Cardiac fibroblast (primary cell): ENCODE data around the genes PLBD1, ARHGDIB, PDE6H and DERA.

- RRBS: no CpG with 5 or more reads among the region's 2 CpGs
Observed at GRCh38 chr12:13441012-13441259, 244.4 kb downstream of the EMP1 start.

- RRBS: no CpG with 5 or more reads among the region's 2 CpGs
Observed at GRCh38 chr12:13442958-13443534, 246.5 kb downstream of the EMP1 start.

DNA sequence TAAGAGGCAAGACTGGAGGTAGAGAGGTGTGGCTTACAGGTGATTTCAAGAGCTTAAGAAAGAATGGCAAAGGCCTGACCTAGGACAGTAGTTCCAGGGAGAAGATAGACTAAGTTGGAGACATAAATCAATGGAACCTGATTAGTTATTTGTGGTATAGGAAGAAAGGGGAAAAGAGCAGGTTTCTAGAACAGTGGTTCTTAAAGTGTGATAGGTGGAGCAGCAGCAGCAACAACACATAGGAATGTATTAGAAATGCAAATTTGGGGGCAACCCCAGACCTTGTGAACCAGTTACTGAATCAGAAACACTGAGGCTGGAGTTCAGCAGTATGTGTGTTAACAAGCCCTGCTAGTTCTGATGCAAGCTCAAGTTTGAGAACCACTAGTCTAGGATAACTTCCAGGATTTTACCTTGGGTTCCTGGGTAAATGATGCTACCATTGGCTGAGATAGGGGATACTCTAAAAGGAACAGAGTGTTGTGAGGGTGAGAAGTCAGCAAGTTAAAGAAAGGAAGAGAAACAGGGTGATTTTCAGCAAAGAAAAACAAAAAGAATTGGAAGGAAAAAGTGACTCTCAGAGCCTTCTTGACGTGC is 308.7 kb downstream of the EMP1 start:
- RRBS: no CpG with 5 or more reads among the region's 1 CpG

GRCh38 chr12:14401266-14401863 is 35.9 kb downstream of the ATF7IP start:
- RRBS: no CpG with 5 or more reads among the region's 11 CpGs

DNA sequence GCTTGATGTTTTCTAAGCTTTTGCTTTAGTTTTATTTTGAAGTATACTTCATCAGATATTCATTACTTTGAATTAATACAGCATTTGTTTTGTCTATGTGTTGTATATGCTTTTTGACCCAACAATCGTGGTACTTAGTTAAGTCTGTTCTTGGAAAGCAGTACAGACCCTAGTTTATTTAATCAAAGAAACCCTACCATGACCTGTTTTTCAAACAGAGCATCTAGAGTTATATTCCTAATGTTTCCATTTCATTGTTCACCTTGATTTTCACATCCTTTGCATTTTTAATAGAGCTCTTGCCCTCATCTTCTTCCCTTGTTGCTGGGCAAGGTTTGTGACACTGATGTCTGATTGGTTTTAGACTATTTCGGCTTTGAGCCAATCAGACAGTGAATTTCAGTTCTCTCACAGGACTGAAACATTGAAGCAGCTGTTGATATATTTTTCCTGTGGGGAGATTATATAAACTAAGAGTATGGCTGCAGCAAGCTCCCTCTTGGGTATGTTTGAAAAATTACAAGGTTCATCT is 51.0 kb downstream of the ATF7IP start:
- RRBS: no CpG with 5 or more reads among the region's 2 CpGs

DNA sequence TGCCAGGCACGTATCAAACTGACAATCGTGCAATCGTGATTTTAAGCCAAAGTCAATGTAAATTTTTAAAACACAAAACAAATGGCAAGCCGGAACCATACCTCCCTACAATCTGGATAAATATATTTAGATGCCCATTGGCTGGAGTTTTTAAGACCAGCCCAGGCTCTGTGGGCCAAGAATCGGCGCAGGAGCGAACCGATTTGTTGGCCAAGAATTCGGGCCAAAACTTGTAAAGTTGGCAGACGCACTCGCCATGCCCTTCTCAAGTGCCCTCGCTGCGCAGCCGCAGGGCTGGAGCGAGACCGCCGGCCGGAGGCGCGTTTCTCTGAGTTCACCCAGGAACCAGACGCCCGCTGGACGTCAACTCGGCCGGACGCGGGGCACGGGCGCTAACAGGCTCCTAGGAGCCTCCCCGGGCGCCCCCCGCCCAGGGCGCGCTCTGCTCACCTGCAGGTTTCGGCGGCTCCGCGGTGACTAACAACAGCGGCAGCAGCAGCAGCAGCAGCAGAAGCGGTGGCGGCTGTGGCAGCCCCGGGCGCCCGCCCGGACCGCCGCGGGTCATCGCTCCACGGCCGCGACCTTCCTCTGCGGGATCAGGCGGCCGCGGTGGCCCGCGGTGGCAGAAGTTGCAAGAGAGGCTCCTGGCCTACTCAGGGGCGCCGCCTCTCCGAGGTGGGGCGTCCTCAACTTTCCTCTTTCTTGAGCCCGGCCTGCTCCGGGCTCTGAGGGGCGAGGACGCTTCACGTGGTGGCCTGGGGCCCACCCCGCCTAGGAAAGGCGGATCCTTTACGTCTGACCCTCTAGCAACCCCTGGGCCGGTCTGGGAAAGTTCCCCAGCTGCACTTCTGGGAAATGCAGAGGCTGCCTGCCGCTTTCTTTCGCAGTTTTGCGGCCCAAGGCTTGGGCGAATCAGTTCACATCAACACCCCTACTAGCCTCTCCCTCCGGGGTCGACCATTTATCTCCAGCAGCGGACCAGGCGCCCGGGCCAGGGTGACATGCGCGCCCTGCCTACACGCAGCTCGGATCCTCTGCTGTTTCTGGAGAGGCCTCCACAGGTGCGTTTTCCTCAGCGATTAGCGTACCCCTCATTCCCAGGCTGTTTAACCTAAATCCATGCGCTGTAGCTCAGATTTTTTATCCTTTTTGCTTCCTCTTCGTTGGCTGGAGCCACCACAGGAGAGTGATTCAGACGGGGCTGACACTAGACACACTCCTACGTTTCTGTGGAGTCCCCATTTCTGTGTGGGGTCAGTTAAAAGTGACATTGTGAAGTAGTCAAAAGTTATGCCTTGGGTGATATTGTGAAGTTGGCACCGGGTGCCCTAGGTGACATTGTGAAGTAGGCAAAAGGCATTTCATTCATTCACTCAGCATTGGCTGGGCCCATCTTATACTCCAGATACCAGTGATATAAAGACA is at the start of gene PLBD1:
Gene PLBD1, minus strand, starts transcription at position 752 of the 1,425 bp plus-strand sequence.
- RRBS: 2% methylated on average over 16 of the region's 92 CpGs

DNA sequence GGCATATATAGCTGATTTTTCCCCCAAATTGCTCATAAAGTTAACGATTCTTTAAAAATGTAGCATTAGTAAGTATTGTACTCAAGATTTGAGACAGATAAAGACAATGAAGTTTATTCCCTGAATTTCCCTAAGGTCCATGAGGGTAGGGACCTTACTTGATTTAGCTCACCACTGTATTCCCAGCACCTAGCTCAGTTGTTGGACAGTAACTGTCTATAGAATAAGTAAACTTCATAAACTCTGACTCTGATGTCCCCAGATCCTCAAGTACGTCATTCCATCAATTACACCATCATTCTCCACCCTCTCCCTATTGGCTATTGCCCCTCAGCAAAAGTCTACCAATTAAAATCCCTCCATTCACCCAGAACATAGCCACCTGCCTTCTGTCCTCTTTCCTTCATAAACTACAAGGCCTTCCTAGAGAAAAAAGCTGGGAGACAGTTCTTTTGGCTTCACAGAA is 9.6 kb downstream of the H2AJ start:
- RRBS: no CpG with 5 or more reads among the region's 2 CpGs

- RRBS: no CpG with 5 or more reads among the region's 12 CpGs
Observed at GRCh38 chr12:14961486-14962145, at the start of gene ARHGDIB. ARHGDIB (minus strand) TSS chr12:14961601.

DNA sequence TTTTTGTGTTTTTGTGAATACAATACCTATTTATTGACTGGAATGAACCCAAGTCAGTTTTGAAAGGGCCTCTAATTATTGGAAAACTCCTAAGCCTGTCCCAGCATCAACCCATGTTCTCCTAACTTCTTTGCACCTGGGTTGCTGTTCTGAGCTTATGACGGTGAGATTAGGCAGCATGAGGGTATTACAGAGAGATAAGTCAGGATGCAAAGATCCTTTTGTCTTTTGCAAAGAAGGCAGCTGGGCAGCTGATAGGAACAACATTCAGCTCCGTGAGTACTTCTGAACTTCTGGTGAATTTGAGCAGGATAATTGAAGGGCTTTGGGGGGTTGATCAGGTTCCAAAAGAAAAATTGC is at the start of gene PDE6H:
Gene PDE6H, plus strand, starts transcription at position 231 of the 360 bp plus-strand sequence.
- RRBS: no CpG with 5 or more reads among the region's 2 CpGs

GRCh38 chr12:15193624-15194407 is 27.4 kb downstream of the RERG start:
- RRBS: no CpG with 5 or more reads among the region's 6 CpGs

- RRBS: no CpG with 5 or more reads among the region's 6 CpGs
Observed at GRCh38 chr12:15220015-15220778, 1.0 kb downstream of the RERG start.

- RRBS: no CpG with 5 or more reads among the region's 3 CpGs
Observed at GRCh38 chr12:15563793-15564224, 225.4 kb downstream of the EPS8 start.

- RRBS: no CpG with 5 or more reads among the region's 2 CpGs
Observed at GRCh38 chr12:15720598-15721418, 68.4 kb downstream of the EPS8 start.

GRCh38 chr12:15910866-15912029 is at the start of gene DERA:
DERA (plus strand) TSS chr12:15911332.
- RRBS: 2% methylated on average over 19 of the region's 64 CpGs

DNA sequence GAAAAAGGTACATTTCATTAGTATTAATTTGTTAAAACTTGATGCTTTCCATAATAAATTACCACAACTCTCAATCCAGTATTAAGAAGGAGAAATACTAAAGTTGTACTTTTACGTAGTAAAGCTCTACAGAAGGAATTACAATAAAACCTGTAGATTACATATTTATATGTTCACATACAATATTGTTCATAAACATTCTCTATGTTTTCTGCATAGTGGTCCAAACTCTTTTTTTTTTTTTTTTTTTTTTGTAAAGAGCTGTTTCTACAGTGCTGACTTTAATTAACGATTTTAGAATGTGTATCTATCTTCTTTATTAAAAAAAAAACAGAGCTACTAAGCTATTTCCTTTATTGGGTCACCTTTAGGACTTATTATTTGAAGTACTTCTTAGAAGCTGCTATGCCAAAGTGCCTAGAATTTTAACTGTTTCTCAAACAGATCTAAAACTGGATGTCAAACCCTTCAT is 33.8 kb downstream of the LMO3 start:
- RRBS: no CpG with 5 or more reads among the region's 2 CpGs

- RRBS: no CpG with 5 or more reads among the region's 9 CpGs
Observed at GRCh38 chr12:16609031-16609674, 3.2 kb upstream of the LMO3 start.

DNA sequence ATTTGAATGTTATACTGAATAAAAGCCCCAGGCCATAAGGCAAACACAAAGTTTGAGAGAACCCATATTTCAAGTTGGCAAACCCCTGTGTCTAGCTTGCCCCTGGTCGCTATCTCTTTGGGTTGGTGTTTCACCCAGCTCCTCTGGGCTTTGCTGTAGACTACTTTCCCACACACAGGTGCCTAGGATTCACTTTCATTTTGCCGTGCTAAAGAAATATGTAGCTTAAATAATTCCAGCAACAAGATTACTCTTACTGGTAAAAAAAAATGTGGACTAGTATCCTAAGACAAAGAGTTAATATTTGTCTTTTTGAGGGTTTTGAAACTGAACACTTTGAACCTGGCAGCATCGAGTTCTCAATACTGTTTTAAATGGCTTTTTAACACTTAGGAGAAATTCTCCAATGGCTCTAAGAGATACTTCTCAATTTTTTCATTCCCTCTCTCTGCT is 5.3 kb upstream of the LMO3 start:
- RRBS: no CpG with 5 or more reads among the region's 3 CpGs

DNA sequence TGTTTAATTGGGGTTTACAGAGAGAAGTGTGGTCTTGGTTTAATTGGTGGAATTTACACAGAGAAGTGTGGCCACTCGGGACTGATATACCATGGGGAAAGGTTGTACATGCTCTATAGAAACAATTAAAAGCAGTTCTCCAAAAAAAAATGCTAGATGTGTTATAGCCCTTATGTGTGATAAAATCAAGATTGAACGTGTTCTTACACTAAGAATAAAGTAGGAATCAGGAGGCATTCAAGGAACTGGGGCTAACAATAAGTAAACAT is 680.3 kb downstream of the RERGL start:
- RRBS: no CpG with 5 or more reads among the region's 2 CpGs

GRCh38 chr12:18428791-18429254 is 167.5 kb downstream of the PIK3C2G start:
- RRBS: no CpG with 5 or more reads among the region's 1 CpG

DNA sequence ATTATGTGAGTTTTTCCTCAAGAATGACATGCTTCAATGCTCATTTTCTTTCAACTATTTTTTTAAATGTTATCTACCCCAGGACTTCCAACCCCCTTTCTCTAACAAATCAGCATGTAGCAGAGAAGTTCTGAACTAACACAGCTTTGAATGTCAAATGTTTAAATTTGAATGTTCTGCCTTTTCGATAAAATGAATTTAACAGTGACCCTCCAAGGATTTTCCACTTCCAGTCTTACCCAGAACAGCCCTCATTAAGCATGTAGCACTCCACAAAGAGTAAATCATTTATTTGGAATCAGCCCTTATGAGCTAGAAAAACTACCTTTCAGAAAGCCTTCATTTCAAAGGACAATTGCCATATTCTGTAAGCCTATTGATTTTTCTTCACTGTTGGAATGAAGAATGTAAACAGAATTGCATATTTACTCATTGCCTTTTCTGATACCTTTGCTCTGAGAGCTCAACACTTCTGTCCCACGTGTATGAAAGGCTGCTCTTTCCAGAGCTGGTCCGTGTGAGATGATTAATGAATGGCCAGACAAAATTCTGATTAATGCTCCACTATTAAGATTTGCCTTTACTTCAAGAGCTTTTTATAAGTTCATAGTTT is 63.2 kb upstream of the PLEKHA5 start:
- RRBS: no CpG with 5 or more reads among the region's 3 CpGs